AG10803 (cell line): Measurements from ENCODE around the genes MSRB1 and NDUFB10.

DNA sequence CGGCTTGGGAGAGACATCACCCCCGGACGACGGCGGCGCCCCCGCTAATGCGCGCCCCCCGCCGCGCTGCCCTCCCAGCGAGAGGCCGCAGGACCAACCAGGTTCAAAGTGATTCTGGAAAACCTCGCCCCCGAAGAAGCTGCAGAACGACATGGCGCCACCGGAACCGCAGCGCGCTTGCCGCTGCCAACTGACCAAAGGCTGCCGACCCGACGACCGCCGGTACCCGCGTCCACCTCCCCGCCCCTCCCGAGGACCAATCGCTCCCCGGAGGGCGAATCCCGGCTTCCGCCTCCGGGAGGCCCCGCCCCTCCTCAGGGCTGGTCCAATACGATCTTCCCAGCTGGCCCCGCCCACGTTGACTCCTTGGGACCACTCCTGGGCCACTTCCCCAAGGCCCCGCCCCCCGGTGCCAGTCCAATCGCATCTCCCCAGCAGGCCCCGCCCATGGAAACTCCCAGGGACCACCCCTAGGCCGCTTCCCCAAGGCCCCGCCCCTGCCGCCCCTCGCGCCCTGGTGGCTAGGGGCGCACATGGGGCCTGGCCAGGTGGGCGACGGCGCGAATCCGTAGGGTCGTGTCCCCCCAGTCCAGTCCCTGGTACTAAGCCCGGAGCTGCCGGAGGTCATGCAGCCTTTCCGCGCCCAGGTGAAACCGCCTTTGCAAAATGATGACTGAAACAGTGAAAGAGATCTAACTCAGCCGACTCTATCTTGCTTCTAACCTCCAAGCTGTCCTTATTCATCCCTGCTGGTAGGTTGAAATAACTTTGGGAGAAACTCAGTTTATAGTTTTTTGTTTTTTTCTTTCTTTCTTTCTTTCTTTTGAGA lies at the start of gene MSRB1:
Gene MSRB1, minus strand, starts transcription at position 196 of the 829 bp plus-strand sequence.
- RRBS = 2% methylated on average over 20 of the region's 64 CpGs

GRCh38 chr16:1959067-1960129 lies at the start of gene NDUFB10:
Gene NDUFB10, plus strand, starts transcription at chr16:1959538.
- RRBS = 2% methylated on average over 51 of the region's 94 CpGs

GRCh38 chr16:1979669-1980552 lies 1.4 kb downstream of the NOXO1 start:
- RRBS = 24% methylated on average over 11 of the region's 63 CpGs

DNA sequence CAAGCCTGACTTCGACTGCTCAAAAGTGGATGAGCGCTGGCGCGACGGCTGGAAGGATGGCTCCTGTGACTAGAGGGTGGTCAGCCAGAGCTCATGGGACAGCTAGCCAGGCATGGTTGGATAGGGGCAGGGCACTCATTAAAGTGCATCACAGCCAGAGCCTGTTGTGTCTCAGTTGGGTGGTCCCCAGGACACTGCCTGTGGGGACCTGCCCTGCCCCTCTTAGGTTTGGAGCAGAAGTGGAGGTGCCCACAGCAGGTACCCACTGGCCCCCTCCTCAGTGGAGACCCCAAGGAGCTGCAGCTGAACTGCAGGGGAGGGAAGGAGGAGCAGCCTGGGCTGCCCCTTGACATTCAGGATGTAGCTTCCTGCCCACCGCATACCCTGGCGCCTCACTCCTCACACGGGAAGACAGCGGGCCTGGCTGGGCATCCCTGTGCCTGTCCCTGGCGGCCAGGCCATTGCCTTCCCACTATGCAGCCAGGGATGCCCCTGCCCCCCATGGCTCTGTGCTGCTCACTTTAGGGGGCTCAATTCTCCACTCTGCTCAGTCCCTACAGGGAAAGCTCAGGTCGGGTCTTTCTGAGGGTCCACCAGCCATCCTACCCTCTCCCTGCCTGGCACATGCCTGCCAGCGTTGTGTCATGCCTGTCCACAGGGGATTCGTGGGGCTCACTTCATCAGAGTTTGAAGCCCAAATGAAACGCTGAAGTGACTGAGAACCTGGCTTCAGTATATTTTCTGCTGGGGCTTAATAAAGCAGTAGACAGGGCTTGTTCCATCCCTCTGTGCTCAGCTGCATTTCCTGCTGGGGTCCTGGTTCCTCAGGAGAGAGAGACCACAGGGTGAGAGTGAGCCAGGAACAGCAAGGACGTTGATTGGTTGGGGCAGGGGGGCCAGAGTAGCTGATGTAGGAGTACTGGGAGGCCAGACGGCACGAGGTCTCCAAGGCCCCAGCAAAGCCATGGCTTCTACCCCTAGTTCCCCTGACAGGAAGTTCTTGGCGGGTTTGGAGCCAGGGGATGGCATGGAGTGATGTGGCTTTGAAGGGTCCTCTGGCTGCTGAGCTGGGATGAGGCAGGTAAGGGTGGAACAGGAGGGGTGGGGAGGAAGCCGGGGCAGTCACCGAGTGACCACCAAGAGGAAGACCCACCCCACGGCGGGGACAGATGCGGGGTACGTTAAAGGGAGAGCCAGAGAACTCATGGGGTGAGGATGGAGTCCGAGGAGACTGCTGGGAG lies 2.4 kb downstream of the GFER start:
- RRBS = no CpG with 5 or more reads among the region's 25 CpGs

DNA sequence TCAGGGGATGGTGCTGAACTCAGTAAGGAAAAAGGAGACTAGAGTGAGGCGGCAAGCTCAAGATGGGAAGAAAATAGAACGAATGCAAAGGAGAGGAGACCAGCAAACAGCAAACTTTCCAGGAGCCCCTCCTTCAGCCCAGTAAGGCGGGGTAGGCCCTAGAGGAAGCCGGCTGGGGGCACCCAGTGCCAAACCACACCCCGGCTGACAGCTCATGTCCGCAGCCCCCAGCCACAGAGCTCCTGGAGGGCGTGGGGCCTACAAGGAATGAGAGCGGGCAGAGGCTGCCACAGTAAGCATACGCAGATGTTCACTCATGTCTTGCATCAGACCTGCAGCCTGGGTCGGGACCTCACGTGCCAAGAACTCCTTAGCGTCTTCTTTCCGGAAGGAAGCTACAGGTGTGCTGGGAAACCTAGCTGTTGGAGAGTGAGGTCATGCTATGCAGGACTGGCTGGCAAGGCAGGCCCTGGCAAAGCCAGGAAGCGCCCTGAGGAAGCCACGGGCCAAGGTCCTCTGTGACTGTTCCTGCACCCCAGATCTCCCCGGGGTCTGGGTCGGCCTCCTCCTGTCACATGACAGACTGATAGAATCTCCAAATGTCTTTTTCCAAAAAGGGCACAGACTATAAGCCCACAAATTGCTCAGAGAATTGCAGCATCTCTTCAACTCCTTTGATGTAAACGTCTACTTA lies 11.6 kb upstream of the NPW start:
- RRBS = no CpG with 5 or more reads among the region's 18 CpGs

GRCh38 chr16:2028644-2029842 lies 2.3 kb downstream of the NHERF2 start:
- RRBS = 53% methylated on average over 10 of the region's 45 CpGs

DNA sequence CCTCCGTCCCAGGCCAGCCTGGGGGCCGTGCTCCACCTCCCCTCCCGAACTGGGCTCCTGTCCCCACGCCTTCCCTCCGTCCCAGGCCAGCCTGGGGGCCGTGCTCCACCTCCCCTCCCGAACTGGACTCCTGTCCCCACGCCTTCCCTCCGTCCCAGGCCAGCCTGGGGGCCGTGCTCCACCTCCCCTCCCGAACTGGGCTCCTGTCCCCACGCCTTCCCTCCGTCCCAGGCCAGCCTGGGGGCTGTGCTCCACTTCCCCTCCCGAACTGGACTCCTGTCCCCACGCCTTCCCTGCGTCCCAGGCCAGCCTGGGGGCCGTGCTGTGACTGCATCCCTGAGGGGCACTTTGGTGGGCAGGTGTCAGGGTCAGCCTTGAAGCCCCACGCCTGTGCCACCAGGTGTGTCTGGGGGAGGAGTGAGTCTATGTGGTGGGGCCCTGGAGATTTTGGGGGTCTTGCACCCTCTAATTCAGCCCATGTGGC lies 7.9 kb downstream of the NHERF2 start:
- RRBS = no CpG with 5 or more reads among the region's 18 CpGs

DNA sequence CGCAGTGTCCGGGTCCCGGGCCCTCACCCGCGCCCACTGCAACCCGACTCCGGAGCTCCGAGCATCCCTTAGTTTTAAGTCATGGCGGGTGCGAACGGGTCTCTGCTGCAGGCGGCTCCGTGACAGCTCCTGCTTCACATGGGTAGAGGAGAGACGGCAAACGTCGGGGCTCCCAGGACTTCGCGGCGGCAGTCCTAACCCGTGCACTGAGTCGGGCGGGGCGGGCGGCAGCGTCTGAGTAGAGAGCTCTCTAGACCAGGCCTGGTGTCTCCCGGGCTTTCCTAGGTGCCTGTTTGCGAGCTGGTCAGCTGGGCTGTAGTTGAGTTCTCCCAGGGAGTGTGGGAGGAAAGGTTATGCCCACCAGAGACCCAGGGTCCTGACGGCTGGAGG lies 342 bp downstream of the TSC2 start:
- RRBS = 2% methylated on average over 2 of the region's 28 CpGs

GRCh38 chr16:2331360-2332112 lies 9.0 kb downstream of the ABCA3 start:
- RRBS = no CpG with 5 or more reads among the region's 18 CpGs

DNA sequence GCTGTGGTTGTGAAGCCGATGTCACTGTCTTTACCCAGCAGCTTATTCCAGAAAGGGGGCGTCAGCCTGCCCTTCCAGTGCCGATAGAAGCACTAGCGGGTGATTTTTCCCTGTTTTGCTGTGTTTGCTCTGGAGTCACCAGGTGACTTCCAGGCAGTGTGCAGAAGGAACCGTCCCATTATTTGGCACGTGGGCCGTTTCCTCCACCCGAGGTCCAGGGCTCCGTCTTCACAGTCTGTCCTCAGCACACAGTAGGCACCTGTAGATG lies 1.0 kb downstream of the TBC1D24 start:
- RRBS = no CpG with 5 or more reads among the region's 9 CpGs

DNA sequence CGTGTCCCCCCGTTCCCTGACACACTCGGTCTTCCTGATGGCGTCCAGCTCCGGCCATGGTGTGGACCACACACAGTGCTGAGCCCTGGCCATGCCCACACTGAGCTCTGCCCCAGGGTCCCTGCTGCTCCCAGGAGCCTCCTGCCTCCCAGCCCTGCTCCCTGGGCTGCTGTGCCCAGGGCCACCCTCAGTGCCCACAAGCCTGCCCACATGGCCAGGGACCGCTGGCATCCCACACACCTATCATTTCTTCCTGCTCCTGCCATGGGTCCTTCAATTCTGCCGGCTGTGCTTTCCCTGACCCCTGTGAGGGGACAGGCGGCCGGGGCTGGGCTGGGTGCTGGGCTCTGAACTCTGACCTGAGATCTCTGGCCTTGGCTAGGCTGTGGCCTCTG lies 4.1 kb downstream of the CEMP1 start:
- RRBS = no CpG with 5 or more reads among the region's 9 CpGs

DNA sequence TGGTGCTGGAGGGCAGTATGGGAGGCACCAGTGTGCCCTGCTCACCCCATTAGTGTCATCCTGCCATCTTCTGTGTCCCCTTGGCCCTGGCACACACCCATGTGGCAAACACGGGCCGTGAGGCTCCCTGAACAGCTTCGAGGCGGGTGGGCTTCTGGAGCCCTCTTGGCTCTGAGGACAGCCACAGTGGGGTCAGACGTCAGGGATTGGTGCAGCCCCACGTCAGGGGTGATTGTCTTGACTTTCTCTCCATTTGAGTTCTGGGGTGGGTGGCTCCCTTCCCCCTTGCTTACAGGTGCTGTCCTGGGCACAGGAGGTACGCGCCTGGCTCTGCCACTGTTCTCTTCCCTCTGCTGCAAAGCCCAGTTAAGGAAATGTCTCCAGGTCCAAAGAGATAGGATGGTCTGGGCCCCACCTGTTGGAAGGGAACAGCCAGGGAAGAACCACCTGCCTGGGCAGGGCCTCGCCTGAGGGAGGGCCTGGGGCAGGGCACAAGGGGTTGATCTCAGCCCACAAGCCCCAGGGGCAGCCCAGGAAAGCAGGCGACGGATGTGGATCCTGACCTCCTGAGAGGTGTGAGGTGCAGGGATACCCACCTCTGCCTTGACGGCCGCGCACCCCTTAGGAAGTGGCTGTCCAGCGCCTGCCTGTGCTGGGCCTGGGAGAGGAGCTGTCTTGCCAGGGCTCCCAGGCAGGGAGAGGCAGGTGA lies 765 bp downstream of the CEMP1 start:
- RRBS = no CpG with 5 or more reads among the region's 15 CpGs

- RRBS = 21% methylated on average over 2 of the region's 27 CpGs
These were observed 55.6 kb downstream of the PDPK1 start for GRCh38 chr16:2593075-2594189.

DNA sequence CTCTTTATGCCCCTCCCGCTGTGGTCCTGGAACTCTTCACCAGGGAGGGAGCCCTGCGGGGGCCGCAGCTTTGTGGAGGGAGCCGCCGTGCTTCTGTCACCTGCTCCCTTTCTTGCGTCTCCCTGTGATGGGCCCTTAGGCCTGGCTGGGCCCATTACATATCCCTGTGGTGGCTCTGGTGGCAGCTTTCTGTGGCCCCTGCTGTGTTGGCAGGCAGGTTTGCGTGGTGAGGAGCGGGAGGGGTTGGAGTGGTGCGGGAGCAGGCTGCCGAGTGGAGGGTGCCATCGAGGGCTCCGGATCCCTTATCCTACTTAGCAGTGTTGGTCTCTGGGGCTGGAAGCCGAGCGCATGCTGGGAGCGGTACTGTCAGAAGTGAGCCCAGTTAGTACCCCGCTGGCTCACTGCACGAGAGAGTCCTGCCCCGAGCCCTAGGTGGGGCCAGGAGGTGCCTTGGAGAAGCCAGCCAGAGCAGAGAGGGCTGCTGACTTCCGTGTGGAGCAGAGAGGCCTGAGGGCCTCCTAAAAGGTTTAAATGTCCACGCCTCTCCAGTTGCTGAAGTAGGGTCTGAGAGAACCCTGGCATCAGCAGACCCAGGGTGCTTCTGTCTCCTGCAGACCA lies 60.5 kb downstream of the PDPK1 start:
- RRBS = no CpG with 5 or more reads among the region's 20 CpGs

DNA sequence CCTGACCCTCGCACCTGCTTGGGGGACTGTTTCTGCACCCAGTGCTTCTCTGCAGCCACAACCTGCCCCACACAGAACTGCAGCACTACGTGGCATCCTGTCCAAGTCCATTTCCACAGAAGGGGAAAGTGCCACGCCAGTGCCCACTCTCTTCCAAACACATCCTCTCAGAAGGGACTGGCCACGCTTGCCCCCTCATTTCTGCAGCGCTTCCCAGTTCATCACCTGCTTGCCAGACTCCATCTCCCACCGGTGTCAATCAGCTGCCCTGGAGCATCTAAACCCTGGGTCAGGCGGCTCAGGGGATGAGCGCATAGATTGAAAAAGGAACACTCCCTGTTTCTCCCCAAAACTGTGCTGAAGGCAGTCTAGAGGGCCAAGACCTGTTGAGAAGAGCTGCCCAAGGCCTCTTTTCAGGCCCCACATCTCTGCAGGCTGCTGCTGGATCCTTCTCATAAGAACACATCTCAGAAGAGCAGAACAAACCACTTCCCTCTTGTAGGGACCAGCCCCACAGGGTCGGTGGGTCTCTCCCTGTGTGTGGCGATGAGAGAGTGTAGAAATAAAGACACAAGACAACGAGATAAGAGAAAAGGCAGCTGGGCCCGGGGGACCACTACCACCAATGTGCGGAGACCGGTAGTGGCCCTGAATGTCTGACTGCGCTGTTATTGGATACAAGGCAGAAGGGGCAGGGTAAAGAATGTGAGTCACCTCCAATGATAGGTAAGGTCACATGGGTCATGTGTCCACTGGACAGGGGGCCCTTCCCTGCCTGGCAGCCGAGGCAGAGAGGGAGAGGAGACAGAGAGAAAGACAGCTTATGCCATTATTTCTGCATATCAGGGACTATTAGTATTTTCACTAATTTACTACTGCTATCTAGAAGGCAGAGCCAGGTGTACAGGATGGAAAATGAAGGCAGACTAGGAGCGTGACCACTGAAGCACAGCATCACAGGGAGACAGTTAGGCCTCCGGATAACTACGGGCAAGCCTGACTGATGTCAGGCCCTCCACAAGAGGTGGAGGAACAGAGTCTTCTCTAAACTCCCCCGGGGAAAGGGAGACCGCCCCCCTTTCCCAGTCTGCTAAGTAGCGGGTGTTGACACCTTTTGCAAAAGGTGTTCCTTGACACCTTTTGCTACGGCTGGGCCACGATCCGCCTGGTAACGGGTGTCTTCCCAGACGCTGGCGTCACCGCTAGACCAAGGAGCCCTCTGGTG lies 22.1 kb upstream of the KCTD5 start:
- RRBS = no CpG with 5 or more reads among the region's 29 CpGs

GRCh38 chr16:2663658-2663959 lies 18.7 kb upstream of the KCTD5 start:
- RRBS = no CpG with 5 or more reads among the region's 8 CpGs

- RRBS = 6% methylated on average over 7 of the region's 18 CpGs
These were observed 12.4 kb upstream of the KCTD5 start for GRCh38 chr16:2669791-2670503.

DNA sequence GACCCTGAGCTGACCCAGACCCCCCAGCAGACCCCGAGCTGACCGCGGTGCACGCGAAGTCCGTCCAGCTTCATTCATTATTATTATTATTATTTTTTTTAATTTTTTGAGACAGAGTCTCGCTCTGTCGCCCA lies 280 bp upstream of the PRSS27 start:
- RRBS = no CpG with 5 or more reads among the region's 8 CpGs

- RRBS = 98% methylated on average over 4 of the region's 29 CpGs
These were observed 9.4 kb downstream of the SRRM2 start for GRCh38 chr16:2761724-2762336.

DNA sequence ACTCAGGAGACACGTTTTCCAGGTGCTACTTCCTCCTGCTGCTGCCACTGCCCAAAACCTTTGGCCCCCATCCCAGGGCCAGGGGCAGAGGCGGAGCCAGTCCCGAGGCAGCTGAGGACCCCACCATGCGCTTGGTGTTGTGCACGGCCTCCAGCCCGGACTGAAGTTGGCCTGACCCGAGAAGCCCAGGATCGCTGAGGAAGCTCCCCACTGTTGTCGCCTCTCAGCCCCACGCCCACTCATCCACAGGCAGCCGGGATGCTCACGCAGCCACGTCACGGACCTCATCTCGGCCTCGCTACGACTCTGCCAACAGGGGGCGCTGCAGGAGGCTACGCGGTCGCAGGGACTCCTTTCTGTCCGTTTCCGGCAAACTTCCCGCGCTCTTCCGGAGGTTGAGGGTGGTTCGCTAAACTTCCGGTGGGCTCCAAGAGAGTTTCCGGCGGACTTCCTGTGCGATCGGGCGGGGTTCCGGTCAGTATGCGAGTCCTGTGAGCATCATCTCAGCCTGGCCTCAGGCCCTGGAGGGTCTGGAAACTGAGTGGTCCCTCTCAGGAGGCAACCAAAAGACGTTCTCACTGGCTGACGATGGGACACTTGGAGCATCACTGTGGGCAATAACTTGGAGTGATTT lies 12.3 kb downstream of the ZG16B start:
- RRBS = 41% methylated on average over 7 of the region's 37 CpGs